Skeletal muscle satellite cell (primary cell): ENCODE data around the genes PRR33, TH and TSSC4.

DNA sequence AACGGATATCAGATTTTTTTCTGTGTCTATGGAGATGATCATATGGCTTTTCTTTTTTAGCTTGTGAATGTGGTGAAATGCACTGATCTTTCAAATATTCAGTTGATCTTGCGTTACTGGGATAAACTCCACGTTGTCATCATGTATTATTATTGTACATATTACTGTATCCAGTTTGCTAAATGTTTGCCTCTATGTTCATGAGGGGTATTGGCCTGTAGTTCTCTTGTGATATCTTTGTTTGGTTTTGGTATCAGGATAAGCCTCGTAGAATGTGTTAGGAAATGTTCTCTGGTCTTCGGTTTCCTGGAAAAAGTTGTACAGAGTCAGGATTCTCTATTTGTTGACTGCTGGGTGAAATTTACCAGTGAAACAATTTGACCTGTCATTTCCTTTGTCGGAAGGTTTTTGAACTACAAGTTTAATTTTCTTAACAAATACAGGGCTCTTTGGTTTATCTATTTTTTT, 23.2 kb upstream of the KRTAP5-6 start:
- CAGE, long polyA plus RNA: no peak

DNA sequence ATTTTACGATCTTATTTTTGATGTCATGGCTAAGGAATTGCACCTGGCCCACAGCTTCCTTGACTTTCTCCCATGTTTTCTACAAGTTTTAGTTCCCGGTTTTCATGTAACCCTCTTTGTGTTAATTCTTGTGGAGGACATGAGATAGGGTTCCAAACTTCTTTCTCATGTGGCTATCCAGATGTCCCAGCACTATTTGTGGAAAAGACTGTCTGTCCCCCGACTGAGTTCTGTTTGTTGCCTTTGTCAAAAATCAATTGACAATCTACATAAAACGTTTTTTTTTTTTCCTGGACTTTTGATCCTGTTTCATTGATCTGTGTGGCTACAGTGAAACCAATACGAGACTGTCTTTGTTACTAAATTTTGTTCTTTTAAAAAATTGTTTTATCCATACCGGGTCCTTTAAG, 21.1 kb upstream of the KRTAP5-6 start:
- CAGE, long polyA plus RNA: no peak

DNA sequence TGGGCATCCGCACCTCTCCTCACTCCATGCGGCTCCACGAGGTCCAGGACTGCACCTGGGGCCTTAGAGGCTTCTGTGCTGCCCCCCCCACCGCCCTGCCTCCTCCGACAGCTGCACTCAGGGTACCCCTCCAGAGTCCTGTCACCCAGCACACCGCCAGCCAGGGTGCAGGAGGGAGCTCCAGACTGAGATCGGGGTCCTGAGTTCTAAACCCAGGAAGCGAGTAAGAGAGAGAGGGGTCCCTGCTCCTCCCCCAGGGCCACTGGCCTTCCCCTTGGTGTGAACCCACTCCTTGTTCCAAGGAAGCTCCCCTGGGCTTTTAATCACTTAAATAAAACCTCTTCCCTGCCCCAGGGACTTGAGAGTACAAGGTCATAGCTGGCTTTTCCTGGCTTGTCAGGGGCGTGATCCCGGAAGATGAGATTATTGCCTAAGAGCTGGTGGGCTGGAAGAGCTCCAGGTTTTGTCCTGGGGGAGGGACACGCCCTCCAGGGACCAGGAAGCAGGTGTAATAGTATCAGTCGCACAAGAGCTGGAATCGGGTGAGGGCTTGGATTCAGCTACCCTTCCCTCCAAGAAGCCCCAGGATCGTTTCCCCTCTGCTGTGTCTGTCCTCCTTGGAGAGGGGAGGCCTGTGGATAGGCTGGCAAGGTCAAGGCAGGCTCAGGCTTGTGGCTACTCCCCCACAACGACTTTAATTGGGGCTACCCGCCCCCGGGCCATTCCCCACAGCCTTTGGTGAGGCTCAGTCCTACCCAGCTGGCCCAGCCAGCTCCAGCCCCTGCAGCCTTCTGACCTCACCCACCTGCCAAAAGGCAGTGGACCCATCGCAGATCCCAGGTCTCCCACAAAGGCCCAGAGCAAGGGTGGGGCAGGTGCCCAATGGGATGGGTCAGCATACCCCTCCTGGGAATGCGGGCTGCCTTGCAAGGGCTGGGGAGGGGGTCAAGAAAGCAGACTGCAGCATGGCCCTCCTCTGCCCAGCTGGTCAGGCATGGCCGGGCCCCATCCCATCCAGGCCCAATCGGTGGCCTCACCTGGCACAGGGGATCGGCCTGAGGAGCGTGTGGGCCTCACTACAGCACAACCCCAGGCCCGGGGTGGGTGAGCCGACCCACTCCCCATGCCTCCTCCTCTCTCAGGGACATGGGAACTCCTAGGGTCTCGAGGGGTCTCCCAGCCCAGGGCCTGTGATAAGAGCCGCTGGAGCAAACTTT, 1.2 kb downstream of the CTSD start:
- CAGE, long polyA plus RNA: no peak

DNA sequence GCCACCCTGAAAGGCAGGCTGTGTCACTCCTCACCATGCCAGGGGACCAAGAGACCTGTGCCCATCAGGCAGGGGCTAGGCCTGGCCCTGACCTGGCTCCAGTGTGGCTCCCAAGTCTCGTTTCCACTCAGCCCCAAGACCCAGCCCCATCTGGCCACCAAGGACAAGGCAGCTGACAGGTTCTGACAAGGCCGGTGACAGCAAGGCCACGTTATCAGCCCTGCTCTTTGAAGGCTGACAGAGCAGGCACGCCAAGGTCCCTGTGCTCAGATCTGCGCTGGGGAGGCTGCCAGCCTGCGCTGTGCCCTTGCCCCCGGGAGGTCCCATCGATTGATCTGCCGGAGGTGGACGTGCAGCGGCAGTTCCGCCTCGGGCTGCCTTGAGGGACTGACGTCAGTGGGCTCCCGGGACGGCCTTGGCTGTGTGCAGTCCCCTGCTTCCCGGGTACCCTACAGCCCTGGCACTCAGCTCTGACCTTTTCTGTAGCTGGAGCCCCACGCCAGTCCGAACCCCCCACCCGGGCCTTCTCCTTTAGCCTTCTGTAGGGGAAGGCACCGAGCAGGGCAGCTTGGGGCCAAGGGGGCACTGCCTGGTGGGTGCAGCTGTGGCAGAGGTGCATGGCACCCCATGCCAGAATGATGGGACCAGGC, 3.8 kb downstream of the TNNI2 start:
- CAGE, long polyA plus RNA: no peak

DNA sequence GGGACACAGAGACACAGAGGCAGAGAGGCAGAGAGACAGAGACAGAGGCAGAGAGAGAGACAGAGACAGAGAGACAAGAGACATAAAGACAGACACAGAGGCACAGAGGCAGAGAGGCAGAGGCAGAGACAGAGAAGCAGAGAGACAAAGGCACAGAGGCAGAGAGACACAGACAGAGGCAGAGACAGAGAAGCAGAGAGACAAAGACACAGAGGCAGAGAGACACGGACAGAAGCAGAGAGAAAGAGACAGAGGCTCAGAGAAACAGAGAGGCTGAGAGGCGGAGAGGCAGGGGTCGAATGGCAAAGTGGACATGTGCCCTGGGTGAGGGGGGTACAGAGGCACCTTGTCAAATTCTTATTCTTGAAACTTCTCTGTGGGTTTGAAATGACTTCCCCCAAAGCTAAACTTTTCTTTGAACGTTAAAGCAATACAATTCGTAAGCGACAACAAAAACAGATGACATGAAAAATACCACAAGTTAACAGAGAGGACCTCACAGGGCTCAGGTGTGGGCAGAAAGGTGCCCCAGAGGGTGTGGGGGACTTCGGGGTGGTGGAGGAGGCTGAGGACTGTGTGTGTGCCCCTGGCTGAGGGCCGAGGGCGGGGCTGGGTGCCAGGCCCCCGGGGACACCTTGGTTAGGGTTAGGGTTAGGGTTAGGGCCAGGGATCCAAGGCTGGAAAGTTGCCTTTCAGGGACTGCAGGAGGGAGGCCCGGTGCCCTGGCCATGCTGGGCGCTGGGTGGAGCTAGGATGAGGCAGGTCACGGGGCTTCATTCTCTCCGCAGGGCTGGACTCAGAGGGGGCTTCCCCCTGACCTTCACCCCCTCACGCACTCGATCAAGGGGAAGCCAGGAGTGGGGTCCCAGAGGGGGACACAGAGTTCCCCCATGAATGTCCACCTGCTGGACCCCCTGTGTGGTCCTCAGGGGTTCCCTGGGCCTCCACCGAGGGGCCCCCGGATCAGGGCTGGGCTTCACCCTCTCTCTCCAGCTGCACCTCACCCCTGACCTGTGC, 6.7 kb downstream of the TNNI2 start:
- CAGE, long polyA plus RNA: no peak

- CAGE, long polyA plus RNA: no peak
Observed at GRCh38 chr11:1858995-1859521, 6.2 kb downstream of the LSP1 start.

DNA sequence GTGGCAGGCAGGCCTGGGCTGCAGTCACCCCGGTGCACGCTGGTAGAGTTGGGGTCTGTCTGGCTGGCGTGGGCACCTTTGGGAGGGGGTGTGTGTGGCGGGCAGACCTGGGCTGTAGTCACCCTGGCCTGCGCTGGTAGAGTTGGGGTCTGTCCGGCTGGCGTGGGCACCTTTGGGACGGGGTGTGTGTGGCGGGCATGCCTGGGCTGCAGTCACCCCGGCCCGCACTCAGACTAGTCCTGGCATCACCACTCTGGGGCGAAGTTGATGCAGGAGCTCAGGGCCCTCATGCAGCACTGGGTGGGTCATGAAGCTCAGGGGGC, 19.1 kb downstream of the PRR33 start:
- CAGE, long polyA plus RNA: no peak

DNA sequence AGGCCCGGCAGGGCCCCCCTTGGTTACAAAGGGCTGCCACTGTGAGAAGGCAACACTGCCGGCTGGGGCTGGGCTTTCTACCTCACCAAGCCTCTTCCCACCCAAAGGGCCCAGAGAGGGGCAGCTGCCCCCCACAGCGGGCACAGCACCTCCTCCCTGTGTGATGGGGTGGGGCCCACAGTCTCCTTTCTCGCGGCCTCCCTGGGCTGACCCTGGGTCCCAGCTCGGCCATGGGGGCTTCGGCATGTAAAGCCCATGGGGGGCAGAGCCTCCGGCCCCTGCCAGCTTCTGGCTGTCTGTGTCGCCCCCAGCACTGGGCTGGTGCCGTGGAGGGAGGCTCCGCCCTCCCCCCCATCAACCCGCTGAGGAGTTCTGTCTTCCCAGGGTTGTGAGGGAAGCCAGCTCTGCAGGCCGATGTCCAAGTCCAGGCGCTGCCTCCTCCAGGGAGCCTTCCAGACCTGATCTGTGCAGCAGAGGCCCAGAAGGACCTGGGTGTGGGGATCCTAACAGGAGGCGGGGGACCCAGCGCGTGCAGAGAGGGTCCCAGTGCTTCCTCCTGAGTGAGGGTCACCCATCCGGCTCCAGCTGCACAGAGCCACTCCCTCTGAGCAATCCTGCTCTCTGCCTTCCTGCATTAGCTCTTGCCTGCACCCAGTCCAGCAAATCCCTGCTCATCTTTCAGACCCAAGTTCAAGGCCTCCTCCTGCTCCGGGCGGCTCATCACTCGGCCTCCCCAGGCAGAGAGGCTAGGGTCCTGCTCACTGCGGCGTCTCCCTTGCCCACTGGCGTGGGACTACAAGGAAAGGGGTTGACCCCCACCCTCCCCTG, 16.6 kb downstream of the PRR33 start:
- CAGE, long polyA plus RNA: no peak

DNA sequence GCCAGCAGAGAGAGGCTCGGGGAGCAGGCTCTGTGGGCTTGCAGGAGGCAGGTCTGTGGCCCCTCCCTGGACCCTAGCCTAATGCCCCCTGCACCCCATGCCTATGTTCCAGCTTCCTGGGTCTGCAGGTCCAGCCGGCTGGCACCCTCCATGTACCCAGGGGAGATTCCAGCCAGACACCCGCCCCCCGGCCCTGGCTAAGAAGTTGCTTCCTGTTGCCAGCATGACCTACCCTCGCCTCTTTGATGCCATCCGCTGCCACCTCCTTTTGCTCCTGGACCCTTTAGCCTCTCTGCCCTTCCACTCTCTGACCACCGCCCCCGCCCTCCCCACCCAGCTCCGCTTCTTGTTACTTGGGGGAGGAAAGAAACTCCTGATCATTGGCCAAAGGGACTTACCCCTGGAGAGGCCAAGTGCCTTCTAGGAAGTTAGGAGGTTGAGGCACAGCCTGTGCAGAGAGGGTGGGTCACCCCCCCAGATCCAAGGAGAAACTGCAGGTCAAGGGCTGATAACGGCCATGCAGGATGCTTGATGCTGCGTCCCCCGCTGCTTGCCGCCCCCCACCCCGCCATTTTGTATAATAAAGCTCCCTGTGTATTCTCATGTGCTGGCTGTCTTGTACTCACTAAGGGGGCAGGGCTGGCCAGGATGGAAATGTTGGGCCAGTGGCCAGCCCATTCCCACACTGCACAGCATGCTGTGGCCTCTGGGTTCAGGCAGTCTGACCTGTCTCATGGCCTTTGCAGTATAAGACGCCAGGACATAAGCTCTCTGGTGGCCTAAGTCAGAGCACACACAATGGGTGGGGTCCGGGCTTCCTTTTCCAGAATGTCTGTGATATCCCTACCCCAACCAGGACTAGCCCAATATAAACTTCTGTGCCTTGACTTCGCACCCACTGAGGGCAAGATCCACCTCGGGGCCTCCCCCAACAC, at the start of gene PRR33:
Gene PRR33, minus strand, starts transcription at position 235 of the 935 bp plus-strand sequence.
- CAGE, long polyA plus RNA: no peak

DNA sequence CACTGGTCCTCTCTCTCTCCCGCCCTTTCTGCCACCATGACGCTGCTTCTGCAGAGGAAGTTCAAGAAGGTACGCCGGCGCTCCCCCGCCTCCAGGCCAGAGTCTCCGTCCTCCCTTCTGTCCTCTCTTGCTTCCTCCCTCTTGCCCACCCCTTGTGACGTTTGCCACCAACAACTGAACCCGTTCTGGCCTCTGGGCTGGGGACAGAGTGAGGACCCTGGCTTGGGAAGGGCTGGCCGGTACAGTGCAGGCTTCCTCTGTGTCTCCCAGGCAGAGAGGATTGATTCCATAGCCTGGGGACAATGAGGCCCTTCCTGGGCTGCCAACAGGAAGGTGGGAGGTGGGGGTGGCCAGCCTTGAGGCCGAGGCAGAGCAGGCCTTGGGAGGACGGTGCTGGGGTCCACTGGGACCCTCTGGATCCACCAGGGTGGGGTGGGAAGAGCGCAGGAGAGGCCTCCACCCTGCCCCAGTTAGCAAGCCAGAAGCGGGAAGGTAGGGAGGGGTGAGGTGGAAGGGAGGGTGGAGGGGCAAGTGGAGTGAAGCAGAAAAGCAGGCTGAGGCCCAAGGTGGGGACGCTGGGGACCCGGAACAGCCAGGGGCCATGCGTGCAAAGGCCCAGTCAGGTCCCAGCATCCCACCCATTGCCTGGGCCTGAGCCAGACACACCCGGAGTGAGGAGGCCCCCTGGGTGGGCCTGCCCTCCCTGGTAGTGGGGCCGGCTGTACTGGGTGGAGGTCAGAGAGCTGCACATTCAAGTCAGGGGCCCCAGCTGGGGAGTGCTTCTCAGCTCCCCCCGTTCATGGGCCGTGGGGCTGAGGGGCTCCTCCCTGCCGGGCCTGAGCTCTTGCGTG, 7.4 kb downstream of the TNNT3 start:
- CAGE, long polyA plus RNA: no peak

GRCh38 chr11:1927492-1927985, 8.0 kb downstream of the TNNT3 start:
- CAGE, long polyA plus RNA: no peak

- CAGE, long polyA plus RNA: no peak
Observed at GRCh38 chr11:2131106-2131515, 8.1 kb downstream of the IGF2 start.

- CAGE, long polyA plus RNA: no peak
Observed at GRCh38 chr11:2131516-2132433, 7.4 kb downstream of the IGF2 start.

DNA sequence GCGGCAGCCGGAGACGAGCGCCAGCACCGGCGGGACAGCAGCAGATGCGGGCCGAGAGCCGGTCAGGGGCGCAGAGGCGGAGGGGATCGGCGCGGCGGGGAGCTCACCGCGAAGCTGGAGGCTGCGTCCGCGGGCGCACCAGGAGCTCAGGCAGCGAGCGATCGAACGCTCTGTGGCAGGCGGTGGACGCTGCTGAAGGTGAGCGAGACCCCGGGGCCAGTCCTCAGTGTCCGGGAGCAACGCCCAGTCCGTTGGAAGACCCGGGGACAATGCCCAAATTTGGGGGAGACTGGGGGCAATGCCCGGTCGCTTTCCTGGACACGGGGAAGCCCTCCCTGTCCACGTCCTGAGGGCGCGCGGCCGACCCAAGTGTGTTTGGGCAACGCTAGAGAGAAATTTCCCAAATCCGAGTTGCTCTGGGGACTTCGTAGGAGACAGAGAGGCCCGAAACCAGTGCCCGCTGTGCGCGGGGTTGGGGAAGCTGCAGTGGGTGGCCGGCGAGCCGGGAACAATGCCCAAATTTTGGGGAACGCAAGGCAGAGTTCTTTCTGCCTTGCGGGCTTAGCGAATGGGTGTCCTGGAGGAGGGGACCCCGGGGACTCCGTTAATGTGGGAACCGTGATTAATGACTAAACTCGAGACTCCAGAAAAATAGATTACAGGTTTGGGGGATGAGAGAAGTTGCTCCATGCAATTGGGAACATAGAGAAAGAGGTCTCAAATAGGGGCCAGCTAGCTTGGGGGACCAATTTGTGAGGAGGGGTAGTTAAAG, 1.7 kb upstream of the IGF2 start:
- CAGE, long polyA plus RNA: no peak

DNA sequence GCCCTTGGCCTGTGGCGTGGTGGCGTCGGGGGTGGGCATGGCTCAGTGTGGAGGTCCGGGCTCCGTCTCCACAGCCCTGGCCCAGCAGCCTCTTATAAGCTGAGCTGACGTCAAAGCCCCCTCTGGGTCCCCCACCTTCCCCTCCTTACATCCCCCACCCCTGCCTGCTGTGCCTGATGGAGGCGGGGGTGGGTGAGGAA, at the start of gene TH:
Gene TH, minus strand, starts transcription at position 68 of the 200 bp plus-strand sequence.
- CAGE, long polyA plus RNA: no peak

- CAGE, long polyA plus RNA: no peak
Observed at GRCh38 chr11:2217202-2218079, 45.8 kb upstream of the TH start.

DNA sequence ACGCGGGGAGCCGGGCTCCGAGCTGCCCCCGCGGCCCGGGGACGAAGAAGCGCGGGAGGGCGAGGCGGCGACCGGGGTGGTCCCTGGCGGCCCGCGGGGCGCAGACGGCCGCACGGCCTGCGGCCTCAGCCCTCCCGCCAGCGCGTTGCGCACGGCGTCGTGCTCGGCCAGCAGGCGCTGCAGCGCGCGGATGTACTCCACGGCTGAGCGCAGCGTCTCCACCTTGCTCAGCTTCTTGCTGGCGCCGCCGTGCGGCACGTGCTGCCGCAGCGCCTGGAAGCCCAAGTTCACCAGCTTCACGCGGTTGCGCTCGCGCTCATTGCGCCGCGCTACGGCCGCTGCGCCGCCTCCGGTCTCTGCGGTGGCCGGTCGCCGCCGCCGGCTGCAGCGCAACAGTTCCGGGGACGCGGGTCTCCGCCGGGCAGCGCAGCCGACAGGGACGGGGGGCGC, 516 bp downstream of the ASCL2 start:
- CAGE, long polyA plus RNA: no peak

DNA sequence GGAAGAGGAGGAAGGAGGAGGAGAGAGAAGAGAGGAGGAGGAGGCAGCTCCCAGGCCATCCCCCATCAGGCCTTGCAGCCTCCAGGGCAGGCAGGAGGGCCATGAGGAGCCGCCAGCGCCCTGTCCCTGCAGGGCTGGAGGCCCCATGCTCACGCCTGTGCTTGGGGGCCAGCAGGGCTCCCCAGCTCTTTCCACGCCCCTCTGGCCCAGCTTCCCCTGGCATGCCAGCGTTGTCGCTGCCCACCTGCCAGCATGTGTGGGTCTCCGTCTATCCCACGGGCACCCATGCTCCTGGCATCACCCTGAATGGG, 5.2 kb downstream of the TSPAN32 start:
- CAGE, long polyA plus RNA: no peak

- CAGE, long polyA plus RNA: start-site peak on the plus strand at chr11:2400728-2400785, 2,461 and 2,293 reads in 2 replicates
Observed at GRCh38 chr11:2399996-2400883, at the start of gene TSSC4. TSS of gene TSSC4 (plus strand) at chr11:2400750.

DNA sequence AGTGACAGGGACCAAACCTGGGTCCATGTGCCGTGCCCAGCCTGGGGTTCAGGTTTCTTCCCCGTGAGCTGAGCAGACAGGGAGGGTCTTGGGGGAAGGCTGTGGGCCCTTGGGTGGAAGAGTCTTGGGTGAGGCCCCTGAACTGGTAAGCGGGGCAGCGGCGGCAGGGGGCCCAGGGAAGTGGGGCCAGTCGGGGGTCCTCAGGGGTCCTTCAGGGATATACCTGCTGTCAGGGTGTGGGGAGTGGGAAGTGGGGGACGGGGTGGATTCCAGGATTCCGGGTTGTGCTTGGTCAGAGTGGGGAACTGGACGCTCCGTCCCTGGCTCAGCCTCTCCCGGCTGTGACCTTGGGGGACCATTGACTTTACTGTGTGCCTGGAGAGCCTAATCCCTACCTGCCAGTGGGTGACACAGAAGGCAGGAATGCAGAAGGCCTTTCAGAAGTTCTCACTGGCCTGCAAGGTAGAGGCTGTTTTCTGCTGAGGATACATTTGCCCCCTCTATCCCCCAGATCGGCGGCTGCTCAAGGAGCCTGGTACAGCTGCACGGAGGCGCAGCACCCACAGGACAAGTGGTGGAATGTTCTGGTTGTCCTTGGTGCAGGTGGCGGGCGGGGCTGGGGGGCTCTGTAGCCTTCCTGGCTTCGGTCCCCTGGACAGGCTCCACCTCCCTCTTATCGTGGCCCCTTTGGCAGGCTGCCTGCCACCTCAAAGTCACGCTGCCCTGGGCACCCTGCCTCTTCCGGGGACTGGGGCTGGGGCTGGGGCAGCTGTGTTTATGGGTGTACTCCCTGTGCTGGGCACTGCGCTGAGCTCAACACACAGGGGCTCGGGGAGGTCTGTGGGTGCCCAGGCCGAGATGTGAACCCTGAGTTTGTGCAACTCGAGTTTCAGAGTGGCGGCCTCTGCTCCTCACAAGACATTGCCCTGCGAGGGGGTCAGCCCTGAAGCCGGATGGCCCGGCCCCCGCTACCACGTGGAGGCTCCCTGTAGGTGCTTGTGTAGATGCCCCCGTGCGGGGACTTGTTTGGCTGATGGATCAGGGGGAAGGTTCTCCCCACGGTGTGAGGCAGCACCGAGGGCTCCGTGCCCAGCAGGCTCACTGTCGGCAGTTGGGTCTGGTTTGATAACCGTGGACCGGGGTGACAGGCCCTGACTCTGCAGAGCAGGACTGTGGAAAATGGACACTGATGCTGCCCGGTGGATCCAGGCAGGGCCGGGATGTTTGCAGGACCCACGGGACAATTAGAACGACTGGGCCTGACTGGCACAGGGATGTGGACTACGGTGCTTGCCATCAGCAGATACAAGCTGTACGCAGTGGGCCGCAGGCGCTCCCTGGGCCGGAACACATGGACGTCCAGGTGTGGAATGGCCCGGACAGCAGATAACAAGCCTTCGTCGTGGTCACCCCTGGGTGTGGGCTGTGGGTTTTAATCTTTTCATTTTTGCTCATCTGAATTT, 18.6 kb downstream of the KCNQ1 start:
- CAGE, long polyA plus RNA: no peak